NB4 (cell line): ENCODE results near the gene CHST15.

DNA sequence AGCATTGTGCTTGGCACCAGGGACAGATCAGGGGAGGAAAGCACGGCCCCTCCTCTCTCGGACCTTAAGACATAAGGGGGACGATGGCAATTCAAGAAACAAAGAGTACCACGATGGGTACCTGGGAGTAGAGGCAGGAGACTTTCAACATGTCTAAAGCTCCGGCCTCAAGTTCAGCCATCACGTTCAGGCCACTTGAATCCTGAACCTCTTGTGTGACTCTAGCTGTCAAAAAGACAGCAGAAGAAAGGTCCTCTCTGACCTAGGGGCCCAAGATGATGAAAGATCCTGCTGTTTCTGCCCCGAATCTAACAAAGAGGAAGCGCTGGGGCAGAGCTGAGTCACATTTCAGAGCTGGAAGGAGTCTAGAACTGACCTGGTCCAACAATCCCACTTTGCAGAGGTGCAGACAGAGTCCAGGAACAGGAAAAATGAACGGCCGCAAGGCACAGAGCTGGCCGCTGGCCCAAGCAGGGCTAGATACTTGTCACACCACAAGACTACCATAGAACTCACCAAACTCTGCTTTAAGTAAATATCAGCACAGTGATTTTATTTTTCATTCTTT, 53.0 kb downstream of the CHST15 start:
- RRBS, result no CpG with 5 or more reads among the region's 11 CpGs

DNA sequence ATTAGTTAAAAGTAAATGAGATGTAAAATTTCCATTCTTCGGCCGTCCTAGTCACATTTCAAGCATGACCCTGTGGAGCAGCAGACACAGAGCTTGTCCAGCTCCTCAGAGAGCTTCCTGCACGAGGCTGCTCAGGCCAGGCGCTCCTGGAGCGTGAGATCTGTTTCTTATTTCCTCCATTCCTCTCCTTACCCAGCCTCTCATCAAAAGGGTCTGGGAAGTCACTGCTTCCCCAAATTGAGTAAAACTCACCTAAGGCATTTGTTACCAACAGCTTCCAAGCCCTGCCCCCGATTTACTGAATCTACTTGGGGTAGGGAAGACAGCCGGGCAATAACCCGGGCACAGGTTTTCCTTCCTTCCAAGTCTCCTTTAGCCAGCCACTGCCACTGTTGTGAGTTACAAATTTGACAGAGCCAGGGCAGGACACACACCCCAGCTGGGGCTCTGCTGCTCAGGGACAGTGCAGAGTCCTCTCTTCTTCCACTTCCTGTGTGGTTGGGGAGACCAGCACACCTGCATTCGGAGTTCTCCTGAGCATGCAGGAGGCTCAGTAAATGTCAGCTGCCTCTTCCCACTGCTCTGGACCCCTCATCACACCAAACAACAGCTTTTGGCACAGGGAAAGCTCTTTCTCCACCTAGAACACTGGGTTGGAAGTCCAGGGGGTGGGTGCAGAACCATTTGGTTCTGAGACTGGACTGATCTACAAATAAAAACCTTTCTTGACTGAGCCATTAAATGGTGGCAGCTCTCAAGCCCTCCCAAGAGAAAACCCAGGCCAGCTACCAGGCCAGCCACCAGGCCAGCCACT, 21.4 kb downstream of the CHST15 start:
- RRBS, result no CpG with 5 or more reads among the region's 9 CpGs

DNA sequence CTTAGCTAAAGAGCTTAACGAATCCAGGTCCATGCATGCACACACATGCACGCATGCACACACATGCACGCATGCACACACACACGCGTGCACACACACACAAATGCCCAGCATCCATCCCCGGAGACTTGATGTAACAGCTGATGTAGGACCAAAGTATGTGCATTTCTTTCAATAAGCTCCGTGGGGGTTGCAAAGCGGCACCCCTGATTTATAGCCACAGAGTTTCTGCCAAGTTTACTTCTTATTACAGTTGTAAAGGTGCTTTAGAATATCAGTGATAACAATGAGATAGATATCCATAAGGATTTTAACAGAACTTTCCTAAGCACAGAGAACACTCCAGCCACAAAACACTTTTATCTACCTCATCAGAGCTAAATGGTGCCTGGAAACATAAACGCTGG, 12.1 kb downstream of the CHST15 start:
- RRBS, result no CpG with 5 or more reads among the region's 9 CpGs

GRCh38 chr10:124091179-124091739, 2.1 kb downstream of the CHST15 start:
- RRBS, result no CpG with 5 or more reads among the region's 19 CpGs

GRCh38 chr10:124093150-124094008, at the start of gene CHST15:
CHST15 (minus strand) TSS chr10:124093598.
- RRBS, result 68% methylated on average over 19 of the region's 79 CpGs

GRCh38 chr10:124403479-124404070, 15.1 kb downstream of the OAT start:
- RRBS, result no CpG with 5 or more reads among the region's 13 CpGs

GRCh38 chr10:124604664-124605469, 139.3 kb downstream of the FAM53B start:
- RRBS, result no CpG with 5 or more reads among the region's 20 CpGs

- RRBS, result 90% methylated on average over 3 of the region's 26 CpGs
These were observed 102.0 kb downstream of the FAM53B start for GRCh38 chr10:124641939-124642743.

- RRBS, result no CpG with 5 or more reads among the region's 6 CpGs
These were observed 89.4 kb downstream of the FAM53B start for GRCh38 chr10:124654787-124655073.

DNA sequence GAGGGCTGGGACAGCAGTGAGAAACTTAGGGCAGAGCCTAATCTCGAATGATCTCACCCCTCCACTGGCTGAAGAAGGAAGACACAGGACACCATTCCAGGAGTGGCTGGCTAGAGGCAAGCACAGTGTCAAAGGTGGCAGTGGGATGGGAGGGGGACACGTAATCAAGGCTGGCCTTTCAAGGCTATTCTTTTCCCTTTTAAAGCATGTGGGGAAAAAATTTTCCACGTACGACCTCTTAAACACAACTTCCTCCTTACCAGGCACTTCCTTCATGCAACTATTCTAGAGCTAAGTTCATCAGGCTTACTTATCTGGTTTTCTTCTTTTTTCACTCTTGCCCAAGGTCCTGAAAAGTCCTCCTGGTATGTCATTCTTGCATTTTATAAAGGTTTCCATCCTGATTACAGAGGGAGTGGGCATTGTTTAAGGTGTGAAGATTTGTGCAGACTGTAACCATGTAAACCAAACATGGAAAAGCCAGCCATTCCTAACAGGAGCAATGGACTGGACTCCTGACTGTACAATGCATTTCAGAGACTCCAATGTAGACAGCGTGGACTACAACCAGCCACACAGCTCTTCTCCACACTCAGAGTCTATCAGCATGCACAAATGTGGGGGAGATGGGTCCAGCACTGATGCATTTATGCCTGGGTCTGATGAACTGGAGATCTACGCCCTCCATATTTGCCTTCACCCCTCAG, 14.8 kb downstream of the FAM53B start:
- RRBS, result no CpG with 5 or more reads among the region's 6 CpGs

GRCh38 chr10:124946623-124947329, 4.9 kb downstream of the ZRANB1 start:
- RRBS, result no CpG with 5 or more reads among the region's 4 CpGs

DNA sequence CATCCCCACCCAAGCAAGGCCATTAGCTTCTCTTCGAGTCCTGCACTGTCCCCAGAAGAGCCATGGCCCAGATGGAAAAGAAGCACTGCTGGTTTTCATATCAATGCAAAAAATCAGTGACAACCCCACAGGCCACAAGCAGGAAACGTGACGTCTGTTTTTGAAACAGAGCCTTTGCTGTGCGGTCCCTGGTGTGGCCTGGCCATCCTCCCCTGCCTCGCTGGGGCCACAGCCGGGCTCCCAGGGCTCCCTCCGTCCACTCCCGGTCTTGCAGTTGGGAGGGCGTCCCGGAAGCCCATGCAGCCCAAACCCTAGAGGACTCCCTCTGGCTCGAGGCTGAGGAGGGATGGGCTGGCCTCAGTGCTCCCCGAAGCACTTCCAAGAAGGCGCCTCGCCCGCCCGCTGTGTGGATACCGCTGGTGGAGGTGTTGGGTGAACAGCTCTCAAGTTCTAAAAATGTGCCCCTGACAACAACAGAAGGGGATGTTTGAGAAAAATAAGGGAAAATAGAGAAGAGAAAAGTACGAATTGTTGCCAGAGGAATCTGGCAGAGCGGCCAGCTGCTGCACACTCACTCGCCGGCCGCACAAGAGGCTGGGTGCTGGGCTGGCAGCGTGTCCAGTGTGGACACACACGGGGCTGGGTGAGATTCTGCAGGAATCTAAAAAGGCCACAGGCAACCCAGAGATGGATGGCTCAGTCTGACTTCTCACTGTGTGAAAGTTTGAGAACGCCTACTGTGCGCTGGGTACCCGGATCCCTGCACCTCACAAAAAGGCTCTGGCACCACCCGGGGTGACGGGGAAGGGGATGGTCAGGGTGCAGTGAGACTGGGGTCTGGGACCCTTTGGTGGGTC, 12.4 kb downstream of the CTBP2 start:
- RRBS, result 100% methylated on average over 1 of the region's 29 CpGs

DNA sequence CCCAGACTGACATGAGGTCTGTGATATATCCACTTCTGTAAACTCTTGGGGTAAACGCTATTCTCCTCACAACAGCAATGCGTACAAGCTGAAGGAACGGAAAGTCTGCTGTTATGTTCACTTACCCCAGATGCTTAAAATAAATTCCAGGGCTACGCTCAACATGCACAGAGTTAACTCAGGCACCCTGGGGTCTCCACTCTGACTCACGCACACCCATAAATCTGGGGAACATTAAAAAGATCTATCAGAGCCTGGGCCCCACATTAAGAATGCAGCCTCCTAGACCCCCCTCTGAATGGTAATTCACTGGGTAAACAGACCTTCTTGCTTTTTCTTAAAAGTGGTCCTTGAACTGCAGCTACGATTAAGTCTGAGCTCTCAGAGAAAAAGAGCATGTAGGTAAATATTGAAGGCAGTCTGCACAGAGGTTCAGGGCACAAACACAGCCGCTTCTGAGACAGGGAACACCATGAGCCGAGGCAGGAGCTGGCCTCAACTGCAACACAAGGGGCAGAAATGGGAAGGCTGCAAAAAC, 27.0 kb upstream of the CTBP2 start:
- RRBS, result no CpG with 5 or more reads among the region's 8 CpGs

DNA sequence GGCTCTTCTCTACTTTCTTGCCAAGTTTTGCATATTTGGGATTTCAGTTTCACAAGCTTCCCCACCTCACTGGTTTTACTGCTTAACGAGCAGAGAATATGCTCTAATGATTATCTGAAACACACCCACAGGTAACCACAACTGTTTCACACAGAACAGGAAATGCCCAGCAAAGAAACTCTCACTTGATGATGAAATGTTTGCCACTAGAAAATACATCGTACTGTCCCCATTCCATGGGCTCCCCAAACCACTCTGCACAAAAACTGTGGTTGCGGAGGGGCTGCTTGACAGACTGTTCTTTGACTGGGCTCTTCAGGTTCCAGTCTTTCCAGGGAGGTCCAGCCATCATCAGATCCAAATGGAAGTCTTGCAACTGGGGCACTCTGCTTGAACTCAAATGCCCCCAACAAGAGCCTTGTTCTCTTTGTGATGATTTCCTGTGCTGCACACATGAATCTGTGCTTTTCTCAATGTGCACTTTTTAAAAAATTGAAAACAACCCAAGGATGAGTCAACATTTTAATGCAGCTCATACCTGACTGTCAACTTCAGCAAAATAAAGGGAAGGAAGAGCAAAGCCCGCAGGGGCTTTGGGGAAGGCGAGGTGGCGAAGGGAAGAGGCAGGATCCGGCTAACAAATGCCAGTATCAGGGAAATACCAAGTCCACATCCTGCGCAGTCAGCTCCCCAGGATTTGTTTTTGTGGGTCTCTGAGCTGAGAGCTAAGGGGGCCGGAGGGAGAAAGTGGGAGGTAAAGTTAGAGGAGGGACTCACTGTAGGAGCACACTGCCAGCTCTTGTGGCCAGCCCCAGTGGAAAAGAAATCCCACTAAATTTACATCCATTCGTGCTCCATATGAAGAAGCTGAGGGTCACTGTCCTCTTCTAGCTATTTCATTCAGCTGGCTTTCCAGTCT, 37.3 kb upstream of the CTBP2 start:
- RRBS, result 18% methylated on average over 2 of the region's 10 CpGs

GRCh38 chr10:125075622-125076644, 48.1 kb upstream of the CTBP2 start:
- RRBS, result no CpG with 5 or more reads among the region's 17 CpGs

- RRBS, result no CpG with 5 or more reads among the region's 5 CpGs
These were observed 100.2 kb upstream of the CTBP2 start for GRCh38 chr10:125127906-125128540.

GRCh38 chr10:125162388-125163056, 134.7 kb upstream of the CTBP2 start:
- RRBS, result no CpG with 5 or more reads among the region's 35 CpGs

- RRBS, result no CpG with 5 or more reads among the region's 8 CpGs
These were observed 28.8 kb downstream of the DHX32 start for GRCh38 chr10:125852229-125852761.

GRCh38 chr10:125894294-125894505, 2.2 kb upstream of the FANK1 start:
- RRBS, result no CpG with 5 or more reads among the region's 2 CpGs

DNA sequence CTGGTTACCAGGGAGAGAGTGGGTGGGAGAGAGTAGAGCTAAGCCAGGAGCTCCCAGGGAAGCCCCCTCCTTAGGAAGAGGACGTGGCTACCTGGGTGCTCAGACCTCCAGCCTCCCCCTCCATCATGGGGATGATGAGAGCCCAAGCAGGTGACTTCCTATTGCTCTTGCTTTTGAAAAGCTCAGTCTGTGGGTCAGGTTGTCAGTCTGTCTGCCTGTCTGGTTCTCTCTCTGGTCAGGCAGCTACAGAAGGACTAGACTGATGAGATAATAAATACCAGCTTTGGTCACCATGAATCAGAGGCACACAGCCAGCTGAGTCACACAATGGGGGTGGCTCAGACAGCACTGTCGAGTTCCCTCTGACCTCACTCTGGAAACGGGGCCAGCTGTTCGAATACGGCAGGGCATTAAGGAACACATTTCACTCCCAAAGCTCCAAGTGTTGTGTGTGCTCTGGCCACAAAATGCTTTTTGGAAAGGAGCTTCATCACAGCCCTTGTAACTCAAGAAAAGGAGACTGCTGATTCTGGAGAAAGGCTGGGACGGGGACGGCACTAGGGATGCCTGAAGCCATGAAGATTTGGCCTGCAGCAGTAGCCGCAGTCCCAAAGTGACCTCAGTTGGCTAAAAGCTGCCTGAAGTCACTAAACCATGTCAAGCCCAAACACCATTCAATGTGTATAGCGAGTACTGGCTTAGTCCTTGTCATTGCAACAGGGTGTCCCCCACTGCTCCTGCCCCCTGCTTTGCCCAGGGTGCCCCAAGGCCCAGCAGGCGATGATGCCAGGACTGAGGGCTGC, 166.2 kb downstream of the FANK1 start:
- RRBS, result no CpG with 5 or more reads among the region's 10 CpGs